Cerebellum (tissue), 5 donors: ENCODE measurements around the genes H3C14 and H2AC21.

GRCh38 chr1:147542996-147543514, 1.8 kb downstream of the BCL9 start:
- PRO-cap, 3 experiments = no peak in any of the 3 experiments
- RAMPAGE, long total RNA = no peak

GRCh38 chr1:147669284-147670343, 710 bp downstream of the ACP6 start:
- PRO-cap, 3 experiments = no peak in any of the 3 experiments
- RAMPAGE, long total RNA = no peak

DNA sequence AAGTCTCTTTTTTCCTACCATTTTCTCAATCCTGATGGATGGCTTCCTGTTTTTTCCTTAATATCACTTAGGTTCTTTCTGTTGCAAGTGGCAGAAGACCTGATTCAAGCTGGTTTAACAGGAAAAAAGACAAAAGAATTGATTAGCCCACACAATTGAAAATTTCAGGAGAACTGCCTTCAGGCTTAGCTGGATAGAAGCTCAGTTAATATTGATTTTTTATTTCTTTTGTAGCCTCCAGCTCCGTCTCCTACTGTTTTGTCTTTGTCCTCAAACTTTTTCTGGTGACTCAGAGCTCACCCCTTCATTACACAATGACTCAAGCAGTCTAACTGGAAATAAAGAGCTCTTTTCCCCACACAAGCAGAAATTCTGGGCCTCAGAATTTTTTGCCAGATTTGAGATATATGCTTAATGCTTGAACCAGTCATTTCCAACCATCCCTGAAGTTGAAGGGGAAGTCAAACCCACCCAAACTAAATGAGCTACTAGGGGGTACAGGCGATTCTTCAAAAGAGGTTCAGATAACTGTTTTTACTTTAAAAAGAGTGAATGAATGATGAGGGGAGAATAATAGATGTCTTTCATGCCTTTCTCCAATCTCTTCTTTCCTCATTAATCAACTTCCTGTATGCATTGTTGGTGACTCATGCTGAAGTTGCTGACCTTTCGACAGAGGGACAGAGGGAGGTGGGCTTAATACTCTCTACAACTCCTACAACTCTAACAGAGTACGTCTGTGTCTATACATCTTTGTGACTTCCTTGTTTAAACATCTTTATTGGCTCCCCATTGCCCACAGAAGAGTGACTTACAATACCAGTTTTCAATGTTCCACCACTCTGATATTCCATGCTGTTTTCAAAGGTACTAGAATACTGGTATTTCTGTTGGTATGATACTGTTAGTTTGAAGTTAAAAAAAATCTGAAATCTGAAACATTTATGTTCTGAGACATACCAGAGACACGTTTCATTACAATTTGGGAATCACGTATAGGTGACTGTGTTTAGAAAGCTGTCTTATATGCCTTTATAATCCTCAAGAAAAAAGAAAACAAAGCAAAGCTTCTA, 6.2 kb upstream of the ACP6 start:
- PRO-cap, 3 experiments = no peak in any of the 3 experiments
- RAMPAGE, long total RNA = no peak

- PRO-cap, 3 experiments = no peak in any of the 3 experiments
- RAMPAGE, long total RNA = no peak
Observed at GRCh38 chr1:147851336-147851695, 51.3 kb upstream of the GJA8 start.

DNA sequence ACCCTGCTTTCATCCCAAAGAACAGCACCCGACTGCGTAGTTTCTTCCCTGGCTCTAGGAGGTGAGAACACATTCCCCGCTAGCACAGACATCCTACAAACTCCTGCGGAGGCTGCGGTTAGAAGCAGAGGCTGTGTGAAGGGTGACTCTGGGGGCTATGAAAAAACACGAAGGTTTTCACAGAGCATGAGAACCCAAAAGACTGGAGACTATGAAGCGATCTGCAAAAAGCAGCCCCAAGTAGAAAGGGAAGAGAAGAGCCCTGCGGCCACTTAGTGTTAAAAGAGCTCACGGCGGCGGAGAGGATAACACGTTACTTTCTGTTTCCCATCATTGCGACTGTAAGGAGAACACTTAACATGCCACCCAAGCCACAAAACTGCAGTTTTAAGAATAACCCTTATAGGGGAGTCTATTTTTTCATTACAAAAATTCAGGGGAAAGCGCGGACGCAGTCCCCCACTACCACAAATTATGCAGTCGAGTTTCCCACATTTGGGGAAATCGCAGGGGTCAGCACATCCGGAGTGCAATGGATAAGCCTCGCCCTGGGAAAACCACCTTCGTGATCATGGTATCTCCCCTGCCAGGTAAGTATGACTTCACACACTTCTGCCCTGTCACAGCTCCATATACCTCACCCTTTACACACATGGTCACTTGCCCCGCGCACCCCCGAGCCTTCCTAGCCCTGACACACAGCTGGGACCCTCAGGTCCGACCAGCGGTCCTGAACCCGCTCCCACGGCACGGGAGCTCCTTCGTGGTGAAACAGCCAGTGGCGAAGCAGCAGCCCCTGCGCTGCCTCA, 110.3 kb downstream of the GPR89B start:
- PRO-cap, 3 experiments = no peak in any of the 3 experiments
- RAMPAGE, long total RNA = no peak

GRCh38 chr1:148302614-148302947, 150.5 kb upstream of the NBPF11 start:
- PRO-cap, 3 experiments = no peak in any of the 3 experiments
- RAMPAGE, long total RNA = no peak

DNA sequence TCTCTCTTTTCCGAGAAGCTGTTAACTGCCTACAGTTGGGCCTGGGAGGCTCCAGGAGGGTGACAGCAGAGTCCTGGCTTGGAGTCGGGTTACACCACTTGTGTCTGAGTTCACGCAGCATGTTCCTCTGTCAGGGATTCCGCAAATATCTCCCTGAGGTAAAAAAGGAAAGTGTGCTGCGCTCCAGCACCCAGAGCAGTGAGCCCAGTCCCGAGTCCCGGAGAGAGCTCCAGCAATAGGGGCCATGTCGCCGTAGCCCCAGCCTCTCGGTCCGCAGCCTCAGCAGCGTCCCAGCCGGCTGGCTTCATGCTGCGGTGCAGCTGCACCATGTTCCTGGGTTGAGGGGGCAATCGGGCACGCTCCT, 45.1 kb downstream of the PDE4DIP start:
- PRO-cap, 3 experiments = no peak in any of the 3 experiments
- RAMPAGE, long total RNA = no peak

GRCh38 chr1:148977745-148978200, 125.6 kb downstream of the NBPF9 start:
- PRO-cap, 3 experiments = no peak in any of the 3 experiments
- RAMPAGE, long total RNA = no peak

DNA sequence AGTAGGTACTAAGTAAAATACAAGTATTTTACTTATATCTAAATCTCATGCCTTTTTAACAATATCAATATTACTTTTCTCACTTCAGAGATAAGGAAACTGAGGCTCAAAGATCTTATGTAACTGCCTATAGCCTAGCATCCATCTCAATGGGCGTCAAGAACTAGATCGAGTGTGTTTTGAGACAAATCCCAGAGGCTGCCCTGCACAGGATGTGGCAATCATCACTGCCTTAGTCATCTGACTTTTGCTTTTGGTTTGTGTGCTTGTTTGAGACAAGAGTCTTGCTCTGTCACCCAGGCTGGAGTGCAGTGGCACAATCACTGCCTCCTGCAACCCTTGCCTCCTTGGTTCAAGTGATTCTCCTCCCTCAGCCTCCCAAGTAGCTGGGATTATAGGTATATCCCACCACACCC, 57.1 kb upstream of the NBPF9 start:
- PRO-cap, 3 experiments = no peak in any of the 3 experiments
- RAMPAGE, long total RNA = no peak

DNA sequence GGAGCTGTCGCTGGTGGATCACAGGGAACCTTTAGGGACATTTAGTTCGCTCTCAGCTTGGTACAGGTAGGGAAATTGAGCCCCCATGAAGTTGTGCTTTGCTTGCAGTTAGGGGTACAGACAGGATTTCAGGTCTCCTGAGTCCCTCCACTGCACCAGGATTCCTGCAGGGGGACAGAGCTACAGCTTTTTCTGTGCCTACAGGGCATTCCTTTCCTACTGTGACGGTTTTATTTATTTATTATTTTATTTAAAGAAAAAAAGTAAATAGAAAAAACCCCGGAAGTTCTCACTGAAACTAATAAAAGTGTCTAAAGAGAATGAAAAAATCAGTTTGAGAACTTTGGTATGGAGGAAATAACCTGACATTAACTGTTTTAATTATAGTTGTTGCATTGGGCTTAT, 38.2 kb downstream of the NOTCH2NLC start:
- PRO-cap, 3 experiments = no peak in any of the 3 experiments
- RAMPAGE, long total RNA = no peak

- PRO-cap, 3 experiments = no peak in any of the 3 experiments
- RAMPAGE, long total RNA = no peak
Observed at GRCh38 chr1:149486936-149487549, 12.2 kb downstream of the NBPF19 start.

- PRO-cap, 3 experiments = no peak in any of the 3 experiments
- RAMPAGE, long total RNA = no peak
Observed at GRCh38 chr1:149608558-149608802, 24.8 kb downstream of the PPIAL4C start.

- PRO-cap, 3 experiments = no peak in any of the 3 experiments
- RAMPAGE, long total RNA = no peak
Observed at GRCh38 chr1:149633536-149634204, 50.0 kb downstream of the PPIAL4C start.

- PRO-cap, 3 experiments = no peak in any of the 3 experiments
- RAMPAGE, long total RNA = no peak
Observed at GRCh38 chr1:149841004-149841600, at the start of gene H3C14. Gene H3C14 (minus strand): TSS chr1:149841208.

DNA sequence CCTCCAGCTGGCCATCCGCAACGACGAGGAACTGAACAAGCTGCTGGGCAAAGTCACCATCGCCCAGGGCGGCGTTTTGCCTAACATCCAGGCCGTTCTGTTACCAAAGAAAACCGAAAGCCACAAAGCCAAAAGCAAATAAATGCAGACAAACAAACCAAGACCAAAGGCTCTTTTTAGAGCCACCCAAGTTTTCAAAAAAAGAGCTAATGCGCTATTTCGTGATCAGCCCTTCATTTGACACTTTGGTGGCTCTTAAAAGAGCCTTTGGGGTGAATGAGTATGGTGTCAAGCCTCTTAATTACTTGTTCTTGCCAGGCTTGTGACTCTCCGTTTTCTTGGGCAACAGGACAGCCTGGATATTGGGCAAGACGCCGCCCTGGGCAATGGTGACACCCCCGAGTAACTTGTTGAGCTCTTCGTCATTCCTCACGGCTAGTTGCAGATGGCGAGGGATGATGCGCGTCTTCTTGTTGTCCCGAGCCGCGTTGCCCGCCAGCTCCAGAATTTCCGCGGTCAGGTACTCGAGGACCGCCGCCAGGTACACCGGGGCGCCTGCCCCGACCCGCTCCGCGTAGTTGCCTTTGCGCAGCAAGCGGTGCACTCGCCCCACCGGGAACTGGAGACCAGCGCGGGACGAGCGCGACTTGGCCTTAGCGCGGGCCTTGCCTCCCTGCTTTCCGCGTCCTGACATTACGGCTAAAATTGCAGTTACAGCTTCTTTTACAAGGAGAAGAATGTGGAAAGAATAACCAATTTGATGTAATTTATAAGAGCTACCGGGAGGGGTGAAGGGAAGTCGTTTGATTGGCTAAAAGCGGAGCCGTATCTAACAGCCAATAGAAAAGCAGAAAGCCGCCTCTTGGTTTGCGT, at the start of gene H2AC21:
Gene H2AC21, minus strand, starts transcription at position 743 of the 873 bp plus-strand sequence.
- PRO-cap, 3 experiments = peak in 3 of 3 experiments; most common plus-strand start position 504 of the sequence (in 1); most common minus-strand start position 695 of the sequence (in 2)
- RAMPAGE, long total RNA = no peak

DNA sequence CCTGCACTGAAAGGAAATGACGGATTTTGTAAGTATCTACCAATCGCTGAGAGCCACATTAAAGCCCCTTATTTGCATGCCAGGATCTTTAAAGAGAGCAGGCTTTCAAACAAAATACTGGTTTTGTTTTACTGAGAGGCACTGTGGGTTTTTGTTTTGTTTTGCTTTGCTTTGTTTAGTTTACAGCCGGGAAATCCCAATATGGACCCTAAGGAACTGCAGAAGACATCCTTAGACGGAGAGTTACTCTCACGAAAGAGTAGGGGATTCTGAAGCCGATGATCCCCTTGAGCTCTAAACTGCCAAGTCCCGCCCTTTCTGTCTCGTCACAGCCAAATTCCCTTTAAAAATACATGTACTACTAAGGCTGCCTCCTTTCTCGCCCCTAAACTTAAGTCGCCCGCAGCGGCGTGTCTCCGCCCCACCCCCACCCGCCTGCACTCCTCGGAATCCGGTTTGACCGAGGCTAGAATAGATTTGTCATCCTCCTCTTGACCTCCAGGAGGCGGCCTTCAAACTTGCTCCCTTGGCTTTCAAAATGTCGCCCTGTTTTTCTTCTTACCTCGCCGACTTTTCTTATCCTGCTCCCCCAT, 427 bp upstream of the H2AC21 start:
- PRO-cap, 3 experiments = peak in 3 of 3 experiments; most common plus-strand start position 120 of the sequence (in 2); most common minus-strand start position 443 of the sequence (in 1)
- RAMPAGE, long total RNA = no peak

- PRO-cap, 3 experiments = no peak in any of the 3 experiments
- RAMPAGE, long total RNA = no peak
Observed at GRCh38 chr1:149925515-149926242, 1.9 kb downstream of the SF3B4 start.

- PRO-cap, 3 experiments = peak in 3 of 3 experiments; most common plus-strand start chr1:149928378 (in 1); most common minus-strand start chr1:149928247 (in 2)
- RAMPAGE, long total RNA = no peak
Observed at GRCh38 chr1:149928090-149928976, 730 bp upstream of the SF3B4 start.

GRCh38 chr1:149932481-149932788, 4.2 kb downstream of the MTMR11 start:
- PRO-cap, 3 experiments = no peak in any of the 3 experiments
- RAMPAGE, long total RNA = no peak

- PRO-cap, 3 experiments = no peak in any of the 3 experiments
- RAMPAGE, long total RNA = no peak
Observed at GRCh38 chr1:149965375-149965963, 28.8 kb upstream of the MTMR11 start.